PFSK-1 (cell line): Measurements from ENCODE around the genes TBXT, MPC1, RAMACL and RPS6KA2.

GRCh38 chr6:165611381-165611661, 51.7 kb downstream of the PDE10A start:
- RRBS = no CpG with 5 or more reads among the region's 3 CpGs

- RRBS = no CpG with 5 or more reads among the region's 16 CpGs
Observed at GRCh38 chr6:165641635-165642257, 21.3 kb downstream of the PDE10A start.

DNA sequence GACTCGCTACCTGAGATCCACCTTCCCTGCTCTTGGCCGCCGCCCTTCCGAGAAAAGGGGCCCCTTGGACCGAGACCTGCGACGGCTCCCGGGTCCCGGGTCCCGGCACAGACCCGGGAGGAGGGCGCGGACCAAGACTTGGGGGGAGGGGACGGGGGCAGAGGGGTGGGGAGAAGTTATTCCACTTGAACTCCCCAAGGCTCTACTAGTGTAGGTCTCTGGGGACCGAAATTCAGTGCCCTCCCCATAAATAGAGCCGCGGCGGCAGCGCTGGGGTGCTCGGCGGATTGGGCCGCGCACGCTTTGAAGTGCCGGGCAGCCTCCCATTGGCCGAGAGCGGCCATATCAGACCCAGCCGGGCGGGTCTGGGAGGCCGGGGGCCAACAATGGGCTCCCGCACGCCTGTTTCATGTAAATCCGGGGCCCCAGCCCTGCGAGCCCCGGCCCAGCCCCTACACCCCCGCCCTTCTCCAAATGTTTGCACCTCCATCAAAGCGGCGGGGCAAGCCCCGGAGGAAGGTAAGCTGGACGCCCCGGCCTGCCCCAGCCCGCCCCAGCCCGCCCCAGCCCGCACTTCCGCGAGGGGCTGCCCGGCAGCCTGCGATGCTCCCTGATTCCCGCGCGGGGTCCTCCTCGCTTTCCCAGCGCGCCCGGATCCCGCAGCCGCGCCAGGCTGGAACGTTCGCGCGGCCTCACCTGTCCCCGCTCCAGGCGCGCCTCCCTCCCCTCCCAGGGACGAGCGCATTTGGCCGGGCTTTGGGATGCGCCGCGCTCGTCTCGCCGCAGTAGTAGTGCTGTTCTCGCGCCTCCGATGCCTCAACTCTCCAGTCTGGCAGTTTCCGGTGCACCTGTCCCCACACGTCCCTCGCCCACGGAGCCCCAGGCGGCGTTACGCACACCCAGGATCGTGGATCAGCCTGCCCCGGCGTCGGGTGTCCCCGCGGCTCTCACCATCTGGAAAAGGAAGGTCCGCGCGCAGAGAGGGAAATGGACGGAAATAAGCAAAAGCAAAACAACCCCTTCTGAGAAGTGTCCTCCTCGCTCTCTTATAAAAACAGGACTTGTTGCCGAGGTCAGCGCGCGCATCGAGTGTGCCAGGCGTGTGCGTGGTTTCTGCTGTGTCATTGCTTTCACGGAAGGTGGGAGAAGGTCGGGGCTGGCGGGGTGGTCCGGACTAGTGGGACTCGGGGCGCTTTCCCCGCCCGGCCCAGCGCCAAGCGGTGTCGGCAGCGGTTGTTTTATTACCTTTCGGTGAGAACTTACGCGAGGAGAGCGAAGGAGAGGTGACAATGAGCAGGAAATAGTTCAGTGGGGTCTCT, at the start of gene TBXT:
Gene TBXT, minus strand, starts transcription at position 220 of the 1,319 bp plus-strand sequence.
- RRBS = 6% methylated on average over 54 of the region's 118 CpGs

DNA sequence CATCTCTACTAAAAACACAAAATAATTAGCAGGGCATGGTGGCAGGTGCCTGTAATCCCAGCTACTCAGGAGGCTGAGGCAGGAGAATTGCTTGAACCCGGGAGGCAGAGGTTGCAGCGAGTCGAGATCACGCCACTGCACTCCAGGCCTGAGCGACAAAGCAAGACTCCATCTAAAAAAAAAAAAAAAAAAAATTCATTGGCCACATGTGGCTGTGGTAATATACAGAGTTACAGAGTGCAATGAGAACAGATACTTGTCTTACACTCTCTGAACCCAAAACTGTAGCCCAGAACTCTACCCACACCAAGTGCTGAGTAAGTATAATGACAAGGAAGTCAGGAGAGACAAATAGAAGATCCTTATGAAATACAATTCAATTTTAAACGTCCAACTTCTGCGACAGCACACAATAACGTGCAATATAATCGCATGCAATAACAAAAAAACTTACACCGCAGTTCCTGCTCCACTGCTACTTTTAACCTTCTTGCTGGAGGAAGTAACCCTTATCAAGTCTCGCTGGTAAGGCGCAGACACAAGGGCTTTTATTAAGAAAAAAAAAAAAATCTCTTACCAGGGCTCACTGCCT, 974 bp downstream of the SFT2D1 start:
- RRBS = no CpG with 5 or more reads among the region's 12 CpGs

DNA sequence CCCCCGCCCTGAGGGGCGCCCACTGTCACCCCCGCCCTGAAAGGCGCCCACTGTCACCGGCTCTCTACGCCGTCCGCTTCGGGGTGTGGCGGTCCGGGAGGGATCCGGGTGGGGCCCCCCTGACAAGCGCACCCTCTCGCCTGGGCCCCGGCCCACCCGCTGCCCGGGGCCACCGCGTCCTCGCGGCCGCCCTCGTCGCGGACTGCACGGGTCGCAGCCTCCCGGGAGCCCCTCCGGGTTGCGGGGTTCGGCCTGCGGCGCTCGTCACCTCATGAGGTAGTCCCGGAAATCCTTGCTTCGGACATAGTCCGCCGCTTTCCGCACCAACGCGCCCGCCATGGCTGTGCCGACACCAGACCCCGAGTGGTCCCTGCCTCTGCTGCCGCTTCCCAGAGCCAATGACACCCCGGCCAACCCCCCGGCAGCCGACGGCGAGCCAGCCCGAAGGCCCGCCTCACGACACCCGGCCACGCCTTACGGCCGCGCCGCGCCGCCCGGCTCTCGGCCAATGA, at the start of gene MPC1:
Gene MPC1, minus strand, starts transcription at position 403 of the 512 bp plus-strand sequence.
- RRBS = 1% methylated on average over 34 of the region's 63 CpGs

- RRBS = no CpG with 5 or more reads among the region's 7 CpGs
Observed at GRCh38 chr6:166586558-166586778, at the start of gene RAMACL. RAMACL (minus strand) TSS chr6:166586678.

GRCh38 chr6:166598409-166599236, 12.1 kb upstream of the RAMACL start:
- RRBS = no CpG with 5 or more reads among the region's 12 CpGs

- RRBS = 1% methylated on average over 58 of the region's 82 CpGs
Observed at GRCh38 chr6:166626742-166627428, at the start of gene RPS6KA2. RPS6KA2 (minus strand) TSS chr6:166627251.

DNA sequence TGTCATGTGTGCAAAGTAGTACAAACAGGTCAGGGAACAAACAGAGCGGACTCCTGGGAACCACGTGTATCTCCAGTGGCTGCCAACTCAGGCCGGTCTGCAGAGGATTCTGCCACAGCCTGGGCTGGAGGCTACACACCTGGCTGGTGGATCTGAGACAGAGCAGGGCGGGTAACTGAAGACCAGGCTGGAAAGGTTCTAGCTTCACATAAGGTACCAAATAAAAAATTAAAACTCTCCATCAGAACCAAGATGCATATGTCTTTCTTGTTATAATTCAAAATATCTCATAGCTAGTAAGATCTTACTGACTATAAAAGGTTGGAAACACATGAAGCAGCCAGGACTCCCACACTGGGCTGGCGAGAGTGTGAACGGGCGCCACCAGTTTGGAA, 28.4 kb upstream of the RPS6KA2 start:
- RRBS = 61% methylated on average over 2 of the region's 7 CpGs

- RRBS = 90% methylated on average over 8 of the region's 18 CpGs
Observed at GRCh38 chr6:166748022-166748496, 121.0 kb upstream of the RPS6KA2 start.

DNA sequence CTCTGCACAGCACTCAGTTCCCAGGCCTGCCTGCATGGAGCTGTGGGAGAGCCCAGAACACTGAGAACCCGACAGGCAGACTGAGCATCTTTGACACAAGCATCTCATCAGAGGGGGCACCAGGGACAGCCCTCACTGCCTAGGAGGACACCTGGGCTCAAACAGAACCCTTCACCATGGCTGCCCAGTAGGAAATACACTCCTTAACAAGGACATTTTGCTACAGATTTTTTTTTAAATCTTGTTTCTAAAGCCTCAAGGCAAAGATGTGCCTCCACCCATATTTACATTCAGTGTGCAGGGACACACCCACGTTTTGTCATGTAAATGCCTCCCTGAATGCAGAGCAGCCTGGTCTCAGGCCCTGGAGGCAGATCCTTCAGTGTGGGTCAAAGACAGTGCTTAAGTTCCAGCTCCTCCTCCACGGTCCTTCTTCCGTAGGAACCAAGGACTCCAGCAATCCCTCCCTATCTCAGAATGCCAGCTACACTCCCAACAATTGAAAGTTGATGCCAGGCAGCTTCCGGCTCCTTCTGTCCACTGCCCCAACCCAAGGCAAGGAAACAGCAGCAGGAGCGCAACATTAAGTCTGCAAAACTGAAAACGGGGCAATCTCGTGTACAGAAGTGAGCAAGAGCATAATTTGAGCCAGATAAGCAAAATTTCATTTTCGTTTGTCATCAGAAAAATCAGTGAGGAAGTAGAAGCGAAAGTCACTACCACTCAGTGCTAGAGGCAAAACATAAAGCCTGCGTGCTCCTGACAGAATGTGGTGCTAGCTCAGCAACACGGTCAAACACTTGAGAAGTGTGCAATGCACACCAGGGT, 6.3 kb downstream of the RNASET2 start:
- RRBS = no CpG with 5 or more reads among the region's 12 CpGs

DNA sequence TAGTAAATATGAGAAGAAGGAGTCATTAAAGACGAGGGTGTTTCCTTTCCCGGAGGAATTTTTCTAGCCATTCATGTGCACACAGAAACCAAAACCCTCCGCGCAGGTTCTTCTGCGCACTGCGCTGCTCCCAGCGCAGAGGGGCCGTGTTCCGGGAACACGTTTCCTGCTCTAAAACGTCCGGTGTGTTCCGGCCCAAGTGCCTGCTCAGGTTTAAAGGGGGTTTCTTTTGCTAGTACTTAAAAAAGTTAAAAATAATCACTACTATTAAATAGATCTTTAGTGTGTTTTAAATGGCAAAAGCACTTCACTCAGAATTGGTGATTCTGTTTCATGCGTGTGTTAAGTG, 11.6 kb downstream of the GPR31 start:
- RRBS = 53% methylated on average over 5 of the region's 14 CpGs

GRCh38 chr6:167241682-167242346, 49.3 kb upstream of the UNC93A start:
- RRBS = no CpG with 5 or more reads among the region's 25 CpGs

- RRBS = no CpG with 5 or more reads among the region's 3 CpGs
Observed at GRCh38 chr6:167310225-167310495, 14.7 kb upstream of the TTLL2 start.

- RRBS = no CpG with 5 or more reads among the region's 1 CpG
Observed at GRCh38 chr6:167342074-167342529, 17.2 kb downstream of the TTLL2 start.

- RRBS = no CpG with 5 or more reads among the region's 12 CpGs
Observed at GRCh38 chr6:167349847-167350288, 25.0 kb downstream of the TTLL2 start.

- RRBS = 73% methylated on average over 1 of the region's 25 CpGs
Observed at GRCh38 chr6:167423924-167424537, 99.1 kb downstream of the TTLL2 start.

- RRBS = no CpG with 5 or more reads among the region's 17 CpGs
Observed at GRCh38 chr6:167524450-167525052, 199.7 kb downstream of the TTLL2 start.

GRCh38 chr6:167572874-167573325, 248.0 kb downstream of the TTLL2 start:
- RRBS = no CpG with 5 or more reads among the region's 13 CpGs

DNA sequence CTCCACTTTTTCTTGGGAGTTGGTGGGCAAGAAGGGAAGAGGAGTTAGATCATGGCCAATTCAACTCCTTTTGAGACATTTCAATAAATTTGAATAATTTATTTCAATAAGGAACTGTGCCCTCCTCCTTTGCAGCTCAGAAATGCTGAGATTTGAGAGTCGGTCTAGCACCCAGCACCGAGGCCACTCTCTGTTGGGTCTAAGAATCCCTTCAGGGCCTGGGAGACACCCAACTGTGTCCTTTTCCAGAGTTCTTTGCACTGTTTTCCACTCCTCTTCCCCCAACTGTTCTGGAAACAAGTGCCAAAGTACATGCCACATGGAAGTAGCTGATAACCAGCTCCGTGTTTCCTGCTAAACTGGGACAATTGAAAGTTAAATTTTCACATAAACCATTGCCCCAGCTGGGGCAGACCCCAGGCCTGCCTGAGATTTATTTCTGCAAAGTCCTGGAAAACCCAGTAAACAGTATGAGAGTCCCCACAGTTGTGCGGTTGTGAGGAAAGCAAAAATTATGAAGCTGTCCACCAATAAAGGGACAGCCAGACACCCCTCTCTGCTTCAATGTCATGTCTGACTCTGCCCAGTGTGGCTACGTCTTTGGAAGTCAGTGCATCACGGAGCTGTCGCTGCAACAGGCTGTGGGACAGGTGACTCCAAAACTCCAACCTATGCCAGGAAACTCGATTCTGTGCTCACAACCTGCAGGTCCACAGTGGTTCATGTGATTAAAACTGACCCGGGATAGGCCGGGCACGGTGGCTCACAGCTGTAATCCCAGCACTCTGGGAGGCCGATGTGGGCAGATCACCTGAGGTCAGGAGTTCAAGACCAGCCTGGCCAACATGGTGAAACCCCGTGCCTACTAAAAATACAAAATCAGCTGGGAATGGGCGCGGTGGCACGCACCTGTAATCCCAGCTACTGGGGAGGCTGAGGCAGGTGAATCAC, 178.0 kb upstream of the AFDN start:
- RRBS = no CpG with 5 or more reads among the region's 16 CpGs